ENCODE results near the gene PSMD3.

GRCh38 chr17:39687040-39687337 is 868 bp downstream of the PGAP3 start:
- PRO-cap, 2 experiments, result no peak in any of the 2 experiments

GRCh38 chr17:39716828-39717465 is 13.4 kb downstream of the MIEN1 start:
- PRO-cap, 2 experiments, result peak in 1 of 2 experiments; most common plus-strand start chr17:39717137 (in 1); most common minus-strand start chr17:39716884 (in 1)

DNA sequence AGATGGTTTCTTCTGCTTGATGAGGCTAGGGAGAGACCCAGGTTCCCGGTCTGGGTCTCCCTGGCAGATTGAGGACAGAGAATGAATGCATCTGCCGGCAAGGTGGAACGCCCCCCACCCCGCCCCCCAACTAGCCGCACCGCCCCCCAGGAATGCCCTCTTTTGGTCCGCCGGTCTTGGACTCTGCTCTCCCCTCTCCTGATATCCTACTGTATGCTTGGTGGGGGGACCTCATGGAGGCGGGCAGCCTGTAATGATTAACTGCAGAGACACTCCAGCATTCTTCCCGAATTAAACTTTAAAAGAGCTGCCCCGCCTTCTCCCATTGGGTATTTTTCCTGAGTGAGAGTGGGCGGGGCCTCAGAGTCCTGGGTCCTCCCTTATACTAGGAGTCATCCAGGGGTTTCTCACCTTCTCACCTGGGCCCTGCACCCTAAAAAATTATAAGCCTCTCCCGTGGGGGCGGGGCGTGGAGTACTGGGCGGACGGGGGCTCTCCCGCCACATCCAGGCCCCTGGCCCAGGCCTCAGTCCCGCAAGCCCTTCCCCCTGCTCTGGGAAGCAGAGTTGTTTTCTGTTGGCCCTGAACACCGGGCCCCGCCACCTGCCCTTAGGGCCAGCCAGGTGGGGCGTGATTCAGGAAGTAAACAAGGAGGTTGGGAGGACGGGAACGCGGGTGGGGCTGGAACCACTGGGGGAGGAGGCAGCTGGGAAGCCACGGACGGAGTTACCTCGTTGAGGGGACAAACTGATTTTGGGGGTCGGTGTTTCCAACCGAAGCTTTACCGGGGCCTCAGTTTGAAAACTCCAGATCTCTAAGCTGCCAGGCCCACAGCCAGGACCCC is 1.5 kb downstream of the GRB7 start:
- PRO-cap, 2 experiments, result peak in 2 of 2 experiments; most common plus-strand start position 690 of the sequence (in 2); most common minus-strand start position 83 of the sequence (in 2)

DNA sequence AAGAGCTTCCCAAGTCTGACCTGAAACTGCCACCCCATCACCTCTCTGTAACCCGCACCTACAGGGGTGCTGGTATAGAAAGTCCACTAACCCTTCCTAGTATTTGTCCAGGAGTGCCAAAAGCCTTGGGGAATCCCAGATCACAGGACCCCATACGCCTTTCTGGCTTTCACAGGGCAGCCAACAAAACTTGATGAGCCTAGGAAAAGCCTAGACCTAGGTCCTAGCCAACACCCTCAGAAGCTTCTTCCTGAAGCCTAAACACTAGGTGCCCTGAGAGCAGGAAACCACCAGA is 1.4 kb downstream of the ORMDL3 start:
- PRO-cap, 2 experiments, result no peak in any of the 2 experiments

DNA sequence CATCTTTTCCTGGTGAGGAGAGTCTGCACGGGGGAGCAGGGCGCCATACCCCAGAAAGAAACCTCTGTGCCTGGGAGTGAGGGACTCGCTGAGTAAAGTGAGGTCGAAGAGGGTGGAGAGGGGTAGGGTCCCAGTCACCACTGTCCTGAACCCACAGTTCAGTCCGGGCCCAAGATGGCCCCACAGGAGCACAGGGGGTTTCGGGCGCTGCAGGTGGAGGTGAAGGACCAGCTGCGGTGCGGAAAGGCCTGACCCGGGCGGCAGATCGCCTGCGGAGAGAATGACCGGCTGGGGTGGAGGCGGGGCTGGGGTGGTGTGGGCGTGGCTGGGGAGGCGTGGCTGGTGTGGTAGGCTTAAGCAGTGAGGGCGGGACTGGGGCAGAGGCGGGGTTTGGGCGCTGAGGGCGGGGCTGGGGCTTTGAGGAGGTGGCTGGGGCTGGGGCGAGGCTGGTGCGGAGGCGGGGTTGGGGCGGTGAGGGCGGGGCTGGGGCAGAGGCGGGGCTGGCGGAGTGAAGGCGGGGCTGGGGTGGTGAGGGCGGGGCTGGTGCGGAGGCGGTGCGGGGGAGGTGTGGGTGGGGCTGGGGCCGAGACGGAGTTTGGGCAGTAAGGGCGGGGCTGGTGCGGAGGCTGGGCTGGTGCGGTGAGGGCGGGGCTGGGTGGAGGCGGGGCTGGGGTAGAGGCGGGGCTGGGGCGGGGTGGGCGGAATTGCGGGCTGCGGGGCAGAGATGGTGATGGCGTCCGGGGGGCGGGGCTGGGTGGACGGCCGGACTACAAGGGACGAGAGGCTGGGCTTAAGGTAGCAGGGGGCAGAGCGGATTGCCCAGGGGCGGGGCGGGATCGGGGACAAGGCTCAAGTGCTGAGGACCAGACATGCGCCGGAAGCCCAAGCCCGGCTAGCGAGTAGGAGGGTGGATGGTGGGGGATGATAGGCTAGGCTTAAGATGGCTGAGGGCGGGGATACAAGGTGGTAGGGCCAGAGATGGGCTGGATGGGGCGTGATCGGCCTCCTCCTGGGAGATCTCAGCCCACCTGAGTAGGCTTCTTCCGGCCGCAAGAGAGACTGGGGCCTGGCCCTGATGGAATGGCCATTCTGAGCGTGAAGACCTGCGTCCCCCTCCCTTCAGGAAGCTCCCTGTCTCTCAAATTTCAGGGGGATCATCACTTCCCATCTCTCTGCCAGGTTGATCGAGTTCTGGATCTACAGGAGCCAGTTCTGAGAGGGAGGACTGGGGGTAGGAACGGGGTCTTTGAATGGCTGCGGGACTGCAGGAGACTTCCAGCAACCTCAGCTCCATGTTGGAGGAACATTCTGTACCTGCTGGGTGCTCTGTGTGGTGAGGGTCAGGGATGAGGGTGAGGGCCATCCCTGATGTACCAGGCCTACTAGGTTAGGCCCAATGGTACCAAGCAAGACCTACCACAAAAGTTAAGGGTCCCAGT is 9.8 kb upstream of the GSDMA start:
- PRO-cap, 2 experiments, result peak in 2 of 2 experiments; most common plus-strand start position 828 of the sequence (in 1); most common minus-strand start position 282 of the sequence (in 2)

DNA sequence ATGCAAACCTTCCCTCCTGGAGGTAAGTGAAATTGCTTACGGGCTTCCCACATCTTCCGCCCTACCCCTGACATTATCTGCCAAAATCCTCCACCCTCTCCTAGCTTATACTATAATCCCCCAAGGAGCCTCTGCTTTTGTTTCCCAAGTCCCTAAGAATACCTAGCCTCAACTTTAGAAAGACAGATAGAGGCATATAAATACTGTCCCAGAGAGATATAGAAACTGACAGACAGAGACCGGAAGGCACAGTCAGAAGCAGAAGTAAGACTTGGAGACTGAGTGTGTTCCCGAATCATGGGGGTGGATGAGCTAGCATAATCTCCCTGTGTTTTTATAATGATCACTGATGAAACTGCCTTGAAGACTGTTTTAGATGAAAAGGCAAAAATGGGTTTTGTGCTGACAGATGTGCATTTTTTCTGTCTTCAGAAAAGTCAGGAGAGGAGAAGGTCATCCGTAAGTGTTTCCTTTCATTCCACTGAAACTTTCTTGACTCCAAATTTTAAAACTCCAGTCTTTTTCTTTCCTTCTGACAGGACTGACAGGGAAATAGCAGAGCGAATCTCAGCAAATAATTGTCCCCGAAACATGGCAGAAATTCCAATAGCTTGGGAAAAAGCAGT is 8.3 kb upstream of the PSMD3 start:
- PRO-cap, 2 experiments, result no peak in any of the 2 experiments

DNA sequence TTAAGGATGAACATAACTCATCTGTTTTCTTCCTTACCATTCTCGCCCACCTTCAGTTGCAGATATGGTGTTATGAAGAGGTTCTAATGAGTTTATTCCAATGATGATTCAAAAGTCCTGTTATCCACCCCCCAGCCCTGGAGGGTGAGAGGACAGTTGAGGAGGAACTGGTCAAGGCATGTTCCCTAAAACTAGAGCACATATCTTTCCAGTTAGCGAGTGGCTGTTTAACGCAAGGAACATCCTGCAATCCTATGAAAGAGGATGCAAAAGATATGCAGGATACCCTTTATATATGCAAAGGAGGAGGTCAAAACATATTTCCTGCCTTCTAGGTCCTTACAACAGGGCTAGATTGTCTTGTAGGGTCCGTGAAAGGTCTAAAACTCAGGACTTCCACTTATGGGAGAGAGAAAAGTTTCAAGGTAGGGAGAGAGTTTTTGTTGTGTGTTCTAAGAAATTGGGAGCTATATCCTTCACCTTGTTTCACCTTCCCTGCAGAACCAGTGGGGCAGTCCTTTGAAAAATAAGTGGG is 1.2 kb upstream of the PSMD3 start:
- PRO-cap, 2 experiments, result no peak in any of the 2 experiments

DNA sequence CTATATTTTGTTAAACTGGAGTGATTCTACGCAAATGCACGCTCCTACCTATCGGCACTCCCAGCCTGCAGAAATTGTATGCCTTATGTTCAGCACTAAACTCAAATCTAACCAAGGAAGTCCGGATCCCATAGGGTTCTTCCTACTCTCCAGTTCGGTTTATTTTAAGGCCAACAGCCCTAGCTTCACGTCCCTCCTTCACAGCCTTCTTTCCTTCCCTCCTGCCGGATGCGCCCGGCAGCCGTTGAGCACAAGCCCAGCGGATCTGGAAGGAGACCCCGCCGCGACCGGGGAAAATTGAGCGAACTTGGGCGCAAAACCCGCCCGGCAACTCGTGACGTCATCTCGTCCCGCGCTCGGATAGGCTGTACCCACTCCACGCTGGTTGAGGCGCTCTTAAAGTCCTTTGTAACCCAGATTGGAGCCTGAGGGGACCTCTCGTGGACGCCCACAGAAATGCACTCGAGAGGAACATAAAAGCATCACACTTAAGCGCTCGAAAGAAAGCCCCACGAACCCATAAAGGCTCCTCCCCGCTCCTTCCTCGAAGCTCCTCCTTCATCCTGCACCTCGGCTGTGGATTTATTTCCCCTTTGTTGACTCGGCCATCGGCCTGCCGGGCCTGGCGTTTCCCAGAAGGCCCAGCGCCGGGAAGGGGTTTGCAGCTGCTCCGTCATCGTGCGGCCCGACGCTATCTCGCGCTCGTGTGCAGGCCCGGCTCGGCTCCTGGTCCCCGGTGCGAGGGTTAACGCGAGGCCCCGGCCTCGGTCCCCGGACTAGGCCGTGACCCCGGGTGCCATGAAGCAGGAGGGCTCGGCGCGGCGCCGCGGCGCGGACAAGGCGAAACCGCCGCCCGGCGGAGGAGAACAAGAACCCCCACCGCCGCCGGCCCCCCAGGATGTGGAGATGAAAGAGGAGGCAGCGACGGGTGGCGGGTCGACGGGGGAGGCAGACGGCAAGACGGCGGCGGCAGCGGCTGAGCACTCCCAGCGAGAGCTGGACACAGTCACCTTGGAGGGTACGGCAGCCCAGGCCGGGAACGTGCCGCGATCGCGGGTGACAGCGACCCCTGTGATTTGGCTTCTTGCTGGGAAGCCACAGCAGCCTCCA is at the start of gene PSMD3:
Gene PSMD3, plus strand, starts transcription at position 635 of the 1,110 bp plus-strand sequence.
- PRO-cap, 2 experiments, result peak in 2 of 2 experiments; most common plus-strand start position 635 of the sequence (in 2); most common minus-strand start position 890 of the sequence (in 2)

DNA sequence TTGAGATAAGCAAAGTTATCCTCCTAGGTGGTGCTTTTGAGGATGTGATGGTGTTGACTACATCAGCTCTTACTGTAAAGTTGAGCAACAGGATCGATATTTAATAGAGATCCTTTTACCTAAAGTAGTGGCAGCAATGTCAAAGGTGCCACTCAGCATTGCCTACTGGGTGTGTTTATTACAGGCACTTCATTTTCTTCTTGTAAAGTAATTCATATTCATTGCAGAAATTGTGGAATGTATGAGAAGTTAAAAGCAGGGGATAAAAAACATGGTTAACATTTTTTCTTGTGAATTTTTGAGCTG is 1.5 kb downstream of the PSMD3 start:
- PRO-cap, 2 experiments, result no peak in any of the 2 experiments

DNA sequence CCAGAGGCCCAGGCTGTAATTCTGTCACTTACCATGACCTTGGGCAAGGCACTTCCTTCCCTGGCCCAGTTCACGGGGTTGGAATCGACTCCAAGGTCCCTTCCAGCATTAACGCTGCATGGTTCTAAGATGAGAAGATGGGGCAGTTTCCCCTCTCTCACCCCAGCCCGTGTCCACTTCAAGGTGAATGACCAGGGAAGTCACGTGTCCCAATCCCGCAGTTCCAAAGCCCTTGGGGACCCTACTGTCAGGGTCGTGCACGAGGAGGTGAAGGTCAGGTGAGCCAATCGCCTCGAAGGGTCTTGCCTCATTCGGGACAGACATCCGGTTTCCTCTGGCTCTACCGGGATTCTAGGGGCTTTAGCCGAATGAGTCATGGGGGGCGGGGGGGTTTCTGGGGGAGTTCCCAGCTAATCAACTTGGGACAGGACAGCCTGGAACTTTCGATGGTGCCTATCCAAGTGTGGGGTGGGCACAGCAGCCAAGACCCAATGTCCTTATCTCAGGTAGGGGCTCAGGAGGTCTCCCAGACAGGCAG is 778 bp upstream of the CSF3 start:
- PRO-cap, 2 experiments, result no peak in any of the 2 experiments

- PRO-cap, 2 experiments, result no peak in any of the 2 experiments
Observed at GRCh38 chr17:40017313-40018130, 2.3 kb downstream of the CSF3 start.

- PRO-cap, 2 experiments, result no peak in any of the 2 experiments
Observed at GRCh38 chr17:40025644-40026382, 10.6 kb downstream of the CSF3 start.

GRCh38 chr17:40064683-40065764 is 2.3 kb downstream of the THRA start:
- PRO-cap, 2 experiments, result peak in 1 of 2 experiments; most common minus-strand start chr17:40065566 (in 1)

- PRO-cap, 2 experiments, result no peak in any of the 2 experiments
Observed at GRCh38 chr17:40094658-40095820, 5.3 kb downstream of the NR1D1 start.

DNA sequence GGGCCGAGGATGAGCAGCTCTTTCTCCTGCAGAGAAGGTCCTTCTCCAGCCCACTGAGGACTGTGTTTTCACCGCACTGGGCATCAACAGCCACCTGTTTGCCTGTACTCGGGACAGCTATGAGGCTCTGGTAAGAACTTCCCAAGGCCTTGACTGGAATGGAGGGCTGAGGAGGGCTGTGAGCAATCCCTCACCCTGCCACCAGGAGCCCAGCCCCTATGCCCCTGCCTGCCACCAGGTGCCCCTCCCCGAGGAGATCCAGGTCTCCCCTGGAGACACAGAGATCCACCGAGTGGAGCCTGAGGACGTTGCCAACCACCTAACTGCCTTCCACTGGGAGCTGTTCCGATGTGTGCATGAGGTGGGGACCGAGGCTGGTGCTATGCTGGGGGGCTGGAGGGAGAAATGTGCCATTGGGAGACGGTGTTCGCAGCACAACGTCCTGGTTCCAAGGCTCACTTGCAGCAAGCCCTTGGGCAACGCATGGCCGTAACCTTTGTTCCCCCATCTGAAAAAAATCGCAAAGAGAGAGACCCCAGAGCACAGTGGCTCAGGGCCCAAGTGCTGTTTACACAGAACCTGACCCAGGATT is 13.2 kb downstream of the RAPGEFL1 start:
- PRO-cap, 2 experiments, result no peak in any of the 2 experiments

GRCh38 chr17:40271207-40271703 is 16.4 kb upstream of the CDC6 start:
- PRO-cap, 2 experiments, result no peak in any of the 2 experiments

DNA sequence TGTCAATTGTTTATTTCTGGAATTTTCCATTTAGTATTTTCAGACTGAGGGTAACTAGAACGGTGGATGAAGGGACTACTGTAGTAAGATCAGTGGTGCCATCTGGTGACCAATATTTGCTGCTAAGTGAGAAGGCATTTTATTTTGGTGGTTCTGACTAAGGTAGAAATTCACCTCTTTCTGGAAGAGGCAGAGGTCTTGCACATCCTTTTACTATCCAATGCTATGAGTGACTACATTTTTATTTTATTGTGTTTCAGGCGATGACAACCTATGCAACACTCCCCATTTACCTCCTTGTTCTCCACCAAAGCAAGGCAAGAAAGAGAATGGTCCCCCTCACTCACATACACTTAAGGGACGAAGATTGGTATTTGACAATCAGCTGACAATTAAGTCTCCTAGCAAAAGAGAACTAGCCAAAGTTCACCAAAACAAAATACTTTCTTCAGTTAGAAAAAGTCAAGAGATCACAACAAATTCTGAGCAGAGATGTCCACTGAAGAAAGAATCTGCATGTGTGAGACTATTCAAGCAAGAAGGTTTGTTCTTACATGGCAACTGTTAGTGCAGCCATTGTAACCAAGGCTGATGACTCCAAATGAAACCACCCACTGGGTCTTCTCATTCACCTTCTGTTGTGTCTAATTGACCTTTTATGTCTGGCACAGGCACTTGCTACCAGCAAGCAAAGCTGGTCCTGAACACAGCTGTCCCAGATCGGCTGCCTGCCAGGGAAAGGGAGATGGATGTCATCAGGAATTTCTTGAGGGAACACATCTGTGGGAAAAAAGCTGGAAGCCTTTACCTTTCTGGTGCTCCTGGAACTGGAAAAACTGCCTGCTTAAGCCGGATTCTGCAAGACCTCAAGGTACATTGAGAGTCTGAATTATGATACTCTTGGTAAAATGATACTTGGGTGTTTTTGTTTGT is 3.4 kb downstream of the CDC6 start:
- PRO-cap, 2 experiments, result no peak in any of the 2 experiments

DNA sequence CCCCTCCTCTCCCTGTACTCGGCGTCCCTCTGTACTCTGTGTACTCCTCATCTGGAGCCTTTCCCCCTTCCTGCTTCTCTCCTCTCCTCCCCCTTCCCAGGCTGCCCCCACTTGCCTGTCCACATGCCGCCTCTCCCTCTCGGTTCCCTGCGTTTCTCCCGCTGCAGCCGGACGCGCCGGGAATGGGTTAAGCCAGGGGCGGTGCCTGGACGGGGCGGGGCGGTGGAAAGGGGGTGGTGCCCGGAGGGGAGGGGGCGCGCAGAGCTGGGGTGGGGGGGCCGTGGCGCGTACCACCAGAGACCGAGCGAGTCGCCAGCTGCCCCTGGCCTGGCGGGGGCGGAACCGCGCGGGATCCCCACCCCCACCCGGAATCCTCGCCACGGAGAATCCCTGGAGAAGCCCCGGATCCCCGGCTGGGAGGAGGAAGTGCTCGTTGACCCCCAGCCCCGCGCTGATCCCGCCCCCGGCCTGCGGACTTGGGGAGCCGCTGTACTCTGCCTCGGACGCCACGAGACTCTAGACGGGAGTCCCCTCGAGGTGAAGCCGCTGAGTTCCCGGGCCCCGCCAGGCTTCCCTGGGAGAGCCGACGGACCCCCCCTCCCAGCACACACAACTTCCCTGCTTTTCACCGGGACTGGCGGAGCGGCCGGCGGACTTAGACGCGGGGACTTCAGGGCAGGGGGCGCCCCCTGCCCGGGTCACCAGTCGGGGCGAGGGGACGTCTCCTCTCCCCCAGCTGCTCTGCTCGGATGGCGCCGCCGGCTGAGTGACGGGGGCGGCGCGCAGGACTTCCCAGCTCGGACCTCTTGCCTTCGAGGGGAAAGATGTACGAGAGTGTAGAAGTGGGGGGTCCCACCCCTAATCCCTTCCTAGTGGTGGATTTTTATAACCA is 22.4 kb downstream of the GJD3 start:
- PRO-cap, 2 experiments, result peak in 2 of 2 experiments; most common plus-strand start position 261 of the sequence (in 2); most common minus-strand start position 155 of the sequence (in 2)

GRCh38 chr17:40459776-40460404 is 16.6 kb downstream of the IGFBP4 start:
- PRO-cap, 2 experiments, result no peak in any of the 2 experiments

- PRO-cap, 2 experiments, result no peak in any of the 2 experiments
Observed at GRCh38 chr17:40465392-40465671, 22.1 kb downstream of the IGFBP4 start.

Data from Colon Carcinoma Metastatic in the Lung (tissue), 2 donors.